ENCODE measurements around a stretch of chr10.

DNA sequence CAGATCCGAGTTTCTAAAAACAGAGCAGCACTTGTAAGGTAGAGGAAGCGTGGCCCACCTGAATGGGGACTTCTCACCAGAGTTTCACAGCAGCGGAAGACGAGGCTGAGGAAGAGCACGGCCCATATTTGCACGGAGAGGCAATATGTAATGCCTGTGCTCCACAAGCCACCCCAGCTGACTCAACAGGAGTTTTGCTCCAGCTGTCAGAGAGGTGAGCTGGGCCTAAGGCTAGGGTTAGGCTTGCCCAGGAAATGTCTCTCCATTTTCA lies 19.3 kb downstream of the ZNF487 start:
- PRO-cap = no peak

DNA sequence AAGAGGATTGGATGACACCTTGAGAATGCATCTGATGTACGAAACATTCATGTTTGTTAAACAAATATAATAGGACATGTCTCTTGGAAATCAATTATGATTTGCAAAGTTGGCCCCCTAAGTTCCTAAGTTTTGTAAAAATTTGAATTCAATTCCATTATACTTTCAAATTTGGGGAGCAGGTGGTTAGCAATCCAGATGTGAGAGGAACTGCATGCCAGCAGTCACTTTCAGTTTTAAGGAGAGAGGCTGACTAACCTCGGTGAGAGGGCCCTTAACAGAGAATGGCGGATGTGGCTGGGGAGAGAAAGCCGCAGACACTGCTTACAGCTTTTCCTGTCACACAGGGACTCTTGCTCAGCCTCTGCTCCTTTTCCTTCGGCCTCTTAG lies 167.5 kb upstream of the ZNF32 start:
- PRO-cap = no peak

DNA sequence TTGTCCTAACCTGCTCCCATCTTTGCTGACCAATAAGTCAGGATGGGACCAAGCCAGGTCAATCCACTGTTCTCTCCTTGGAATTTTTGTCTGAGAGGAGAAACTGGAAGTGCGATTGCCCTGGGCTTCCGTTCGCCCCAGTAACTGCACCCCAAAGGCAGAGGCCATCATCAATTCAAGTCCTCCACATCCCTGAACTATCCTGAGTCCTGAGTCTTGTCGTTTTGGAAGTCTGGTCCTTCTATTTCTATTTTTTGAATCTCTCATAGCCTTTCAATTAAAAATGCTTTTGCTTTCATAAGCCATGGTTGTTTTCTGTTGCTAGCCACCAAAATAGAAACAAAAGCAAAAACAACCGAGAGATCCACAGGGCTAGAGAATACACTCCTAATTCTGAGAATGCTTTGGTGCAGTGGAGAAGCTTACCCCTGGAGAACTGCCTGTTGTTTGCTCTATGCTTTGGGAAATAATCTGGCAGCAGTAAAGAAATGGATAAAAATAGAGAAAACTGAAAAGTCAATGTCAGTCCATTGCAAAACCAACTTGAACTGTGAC lies 368.1 kb upstream of the ZNF32 start:
- PRO-cap = no peak

- PRO-cap = no peak
These were observed 319.4 kb downstream of the CXCL12 start for GRCh38 chr10:44065310-44066149.

DNA sequence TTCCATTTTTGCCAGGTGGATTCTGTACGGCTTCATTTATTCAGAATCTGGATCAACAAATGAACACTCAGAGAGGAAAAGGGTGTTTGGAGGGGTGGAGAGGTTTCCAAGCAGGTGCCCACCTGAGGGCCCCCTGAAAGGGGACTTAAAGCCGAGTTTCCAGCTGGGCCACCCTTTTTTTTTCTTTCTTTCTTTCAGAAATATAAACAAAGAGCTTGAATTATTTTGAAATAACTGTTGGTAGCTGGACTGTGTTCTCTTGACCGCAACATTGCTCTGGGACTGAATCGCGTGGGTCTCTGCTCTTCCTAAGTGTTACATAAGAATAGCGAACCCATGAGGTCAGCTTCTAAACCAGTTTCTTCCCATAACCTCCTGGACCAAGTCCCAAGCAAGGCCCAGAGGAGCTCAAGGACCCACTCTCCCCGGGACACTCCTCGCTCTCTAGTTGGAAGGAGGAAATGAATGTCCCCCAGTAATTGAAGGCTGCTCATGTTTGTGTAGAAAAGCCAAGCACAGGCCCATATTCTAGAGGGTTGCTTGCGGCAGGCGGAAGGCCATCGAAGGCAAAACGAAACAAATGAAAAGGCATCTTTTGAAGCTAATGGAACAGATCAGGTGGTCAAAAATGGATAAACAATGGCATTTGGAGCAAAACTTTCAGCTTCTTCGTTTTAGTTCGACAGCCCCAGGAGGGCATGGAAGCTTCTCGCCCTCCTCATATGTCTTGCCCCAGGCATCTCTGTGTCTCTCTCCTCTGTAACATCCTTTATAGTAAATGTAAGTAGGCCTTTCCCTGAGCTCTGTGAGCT lies 91.0 kb downstream of the CXCL12 start:
- PRO-cap = no peak

DNA sequence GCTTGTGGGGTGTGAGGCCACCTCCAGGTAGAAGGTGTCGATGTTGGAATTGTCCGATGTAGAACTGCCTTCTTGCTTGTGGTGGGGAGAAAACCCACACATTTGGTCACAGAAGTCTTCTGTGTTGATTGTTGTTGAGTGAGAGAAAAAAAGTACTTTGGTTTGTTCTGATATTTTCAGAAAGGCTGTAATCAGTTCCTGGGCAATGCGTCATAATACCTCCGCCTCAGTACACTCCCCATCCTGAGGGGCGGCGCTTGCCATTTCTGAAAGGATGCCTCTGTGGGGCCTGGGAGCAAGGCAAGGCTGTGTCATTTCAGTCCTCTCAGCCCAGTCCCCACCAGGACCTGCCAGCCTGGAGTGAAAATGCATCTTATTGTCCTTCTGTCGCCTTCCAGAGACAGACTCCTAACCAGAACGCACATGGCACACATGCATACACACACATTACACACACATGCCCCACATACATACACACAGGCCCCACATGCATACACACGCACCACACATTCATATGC lies 90.2 kb downstream of the CXCL12 start:
- PRO-cap = no peak

- PRO-cap = no peak
These were observed 74.0 kb downstream of the CXCL12 start for GRCh38 chr10:44310482-44311759.

DNA sequence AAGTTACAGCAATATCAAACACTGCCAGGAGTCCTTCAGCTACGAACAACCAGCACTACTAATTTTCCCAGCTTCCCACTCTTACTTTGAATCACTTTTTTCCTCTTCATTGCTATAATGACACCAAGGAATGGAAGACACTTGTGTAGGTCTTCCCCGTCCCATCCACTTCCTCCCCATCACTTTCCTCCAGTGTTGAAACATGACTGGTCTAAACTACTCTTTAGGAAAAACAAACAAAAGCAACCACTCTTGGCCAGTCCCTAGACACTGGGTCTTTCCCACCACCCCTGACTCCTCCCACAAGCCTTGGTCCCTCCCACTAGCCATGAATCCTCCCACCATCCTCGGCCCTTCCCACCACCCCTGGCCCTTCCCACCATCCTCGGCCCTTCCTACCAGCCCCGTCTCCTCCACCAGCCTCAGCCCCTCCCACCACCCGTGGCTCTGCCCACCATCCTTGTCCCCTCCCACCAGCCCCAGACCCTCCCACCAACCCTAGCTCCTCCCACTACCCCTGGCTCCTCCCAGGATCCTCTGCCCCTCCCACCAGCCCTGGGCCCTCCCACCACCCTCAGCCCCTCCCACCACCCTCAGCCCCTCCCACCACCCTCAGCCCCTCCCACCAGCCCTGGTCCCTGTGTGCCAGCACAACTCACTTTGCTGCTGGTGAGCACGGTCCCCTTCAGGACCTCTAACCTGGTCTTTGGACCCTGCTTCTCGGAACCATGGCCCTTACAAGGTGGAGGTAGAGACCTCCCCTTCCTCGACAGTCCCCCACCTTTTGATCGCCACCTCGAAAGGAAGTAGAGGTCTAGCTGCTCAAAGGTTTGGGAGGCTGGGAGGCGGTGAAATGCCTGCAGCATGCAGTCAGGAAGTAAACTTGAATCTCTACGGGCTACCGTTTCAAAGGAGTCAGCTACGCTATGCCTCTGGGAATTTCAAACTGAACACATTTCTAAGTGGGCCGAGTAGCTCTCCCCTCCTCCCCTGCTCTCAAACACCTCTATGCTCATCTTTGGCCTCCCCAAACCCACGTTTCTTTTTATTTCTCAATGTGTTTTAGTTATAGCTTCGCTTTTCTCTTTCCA lies 68.4 kb downstream of the CXCL12 start:
- PRO-cap = unidirectional peak, plus-strand start at position 628 of the sequence

GRCh38 chr10:44386344-44386969 lies 1.6 kb upstream of the CXCL12 start:
- PRO-cap = no peak

DNA sequence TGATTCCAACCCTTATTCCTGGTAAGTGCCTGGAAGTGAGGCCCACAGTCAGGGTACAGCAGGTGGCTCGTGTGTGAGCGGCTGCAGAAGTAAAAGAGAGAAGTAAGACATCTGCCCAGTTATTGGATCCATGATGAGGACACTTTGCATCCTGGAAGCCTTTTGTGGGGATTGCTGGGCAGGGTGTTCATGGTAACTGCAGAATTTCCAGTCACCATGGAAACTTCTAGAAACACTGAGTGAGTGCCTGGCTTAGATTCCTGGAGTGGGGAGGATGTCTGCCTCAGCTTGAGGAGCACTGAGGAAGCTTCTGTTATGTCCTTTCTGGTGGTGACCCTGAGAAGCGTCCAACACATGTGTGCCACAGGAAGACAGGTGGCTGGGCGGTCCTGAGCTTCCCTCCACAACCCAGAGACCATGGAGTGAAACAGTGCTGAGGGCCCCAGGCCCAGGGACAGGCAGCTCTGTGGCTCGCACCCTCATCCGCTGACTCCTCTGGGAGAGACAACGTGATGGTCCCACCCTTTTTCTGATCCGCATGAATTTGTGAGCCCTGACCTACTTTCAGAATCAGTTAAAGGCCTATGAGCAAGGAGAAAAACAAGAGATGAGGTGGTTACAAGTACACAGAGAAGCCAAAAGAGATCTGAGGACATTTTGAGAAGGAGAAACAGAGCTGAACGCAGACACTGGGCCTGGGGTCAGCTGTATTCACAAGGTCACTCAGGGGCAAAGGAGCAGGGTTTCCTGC lies 191.9 kb upstream of the CXCL12 start:
- PRO-cap = no peak

- PRO-cap = no peak
These were observed 19.5 kb upstream of the RASSF4 start for GRCh38 chr10:44940134-44940494.

DNA sequence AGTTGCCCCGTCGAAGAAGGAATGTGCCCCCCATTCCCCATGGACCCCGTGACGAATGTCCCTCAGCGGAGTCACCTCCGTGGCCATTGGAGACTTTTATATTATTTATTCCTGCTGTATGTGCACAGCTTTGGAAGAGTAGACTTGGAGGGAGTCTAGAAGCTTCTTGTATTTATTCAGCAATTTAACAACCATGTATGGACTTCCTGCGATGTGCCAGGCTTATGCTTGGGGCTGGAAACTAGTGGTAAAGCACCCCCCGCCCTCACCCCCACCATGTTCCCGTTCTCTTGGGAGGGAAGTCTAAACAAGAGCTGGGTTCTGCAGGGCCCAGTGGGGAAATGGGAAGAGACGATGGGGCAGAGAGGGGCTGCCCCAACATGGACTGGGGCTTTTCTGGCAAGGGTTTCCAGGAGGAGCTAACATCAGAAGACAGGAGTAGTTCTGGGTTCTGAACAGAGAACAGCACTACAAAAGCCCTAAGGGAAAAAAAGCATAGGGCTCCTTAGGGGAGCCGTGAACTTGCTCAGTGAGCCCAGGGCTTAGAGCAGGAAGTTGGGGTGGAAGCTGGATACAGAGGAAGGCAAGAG lies 8.0 kb downstream of the RASSF4 start:
- PRO-cap = no peak

- PRO-cap = no peak
These were observed 1.6 kb upstream of the DEPP1 start for GRCh38 chr10:44980178-44980579.

- PRO-cap = no peak
These were observed 4.6 kb upstream of the ZNF22 start for GRCh38 chr10:44995797-44996803.

GRCh38 chr10:45001412-45002164 lies 865 bp downstream of the ZNF22 start:
- PRO-cap = unidirectional peak, minus-strand start at chr10:45001662; unidirectional peak, minus-strand start at chr10:45001684

- PRO-cap = no peak
These were observed 14.8 kb upstream of the OR13A1 start for GRCh38 chr10:45330273-45330489.

DNA sequence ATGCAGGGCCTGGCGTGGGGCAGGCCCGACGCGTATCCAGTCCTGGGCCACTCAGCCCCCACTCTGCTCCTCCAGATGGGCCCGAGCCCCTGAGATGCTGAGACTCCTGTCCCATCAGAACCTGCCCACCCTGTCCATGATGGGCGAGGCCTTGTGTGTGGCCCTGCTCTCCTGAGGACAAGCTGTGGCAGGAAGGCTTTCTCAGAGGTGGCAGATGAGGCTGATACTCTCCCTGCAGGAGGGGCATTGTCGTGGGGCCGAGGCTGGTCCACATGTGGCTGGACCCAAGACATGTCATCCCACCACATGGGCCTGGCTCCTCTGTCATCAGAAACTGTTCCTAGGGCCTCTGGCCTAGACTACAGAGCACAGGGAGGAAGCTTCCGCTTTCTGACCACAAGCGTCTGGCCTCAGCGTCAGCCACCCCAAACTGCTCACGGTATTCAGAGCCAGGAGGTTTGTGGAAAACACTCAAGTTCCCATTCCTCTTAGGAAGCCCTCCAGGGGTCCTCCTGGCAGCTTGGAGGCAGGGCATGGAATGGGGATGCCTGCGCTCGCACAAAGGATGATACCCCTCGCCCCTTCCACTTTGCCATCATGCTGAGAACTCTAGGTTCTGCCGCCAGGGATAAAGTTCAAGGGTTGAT lies 6.1 kb downstream of the ALOX5 start:
- PRO-cap = no peak

DNA sequence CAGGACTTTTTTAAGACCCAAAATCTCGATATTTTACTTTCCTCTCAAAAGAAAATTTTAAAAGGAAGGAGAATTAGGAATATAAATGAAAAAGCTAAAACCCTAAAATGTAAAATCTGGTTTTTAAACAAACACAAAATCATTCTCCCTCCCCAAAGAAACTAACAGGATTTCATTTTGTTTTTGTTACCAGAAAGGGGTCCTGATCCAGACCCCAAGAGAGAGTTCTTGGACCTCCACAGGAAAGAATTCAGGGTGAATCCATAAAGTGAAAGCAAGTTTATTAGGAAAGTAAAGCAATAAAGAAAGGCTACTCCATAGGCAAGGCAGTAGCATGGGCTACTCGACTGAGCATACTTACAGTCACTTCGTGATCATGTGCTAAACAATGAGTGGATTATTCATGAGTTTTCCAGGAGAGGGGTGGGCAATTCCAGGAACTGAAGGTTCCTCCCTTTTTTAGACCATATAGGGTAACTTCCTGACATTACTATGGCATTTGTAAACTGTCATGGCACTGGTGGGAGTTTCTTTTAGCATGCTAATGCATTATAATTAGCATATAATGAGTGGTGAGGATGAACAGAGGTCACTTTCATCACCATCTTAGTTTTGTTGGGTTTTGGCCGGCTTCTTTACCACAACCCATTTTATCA lies 36.7 kb downstream of the ALOX5 start:
- PRO-cap = no peak

- PRO-cap = no peak
These were observed 74.7 kb downstream of the MARCHF8 start for GRCh38 chr10:45460445-45460831.

GRCh38 chr10:45580185-45581529 lies 45.5 kb upstream of the MARCHF8 start:
- PRO-cap = no peak